Bronchus fibroblast of lung (primary cell): ENCODE measurements around the genes TAGLN2, IGSF8 and PEA15.

- RAMPAGE, long total RNA = no peak
Measured at GRCh38 chr1:159205142-159205883, 638 bp downstream of the ACKR1 start.

GRCh38 chr1:159557128-159557578 lies 21.3 kb upstream of the OR10J5 start:
- RAMPAGE, long total RNA = no peak

DNA sequence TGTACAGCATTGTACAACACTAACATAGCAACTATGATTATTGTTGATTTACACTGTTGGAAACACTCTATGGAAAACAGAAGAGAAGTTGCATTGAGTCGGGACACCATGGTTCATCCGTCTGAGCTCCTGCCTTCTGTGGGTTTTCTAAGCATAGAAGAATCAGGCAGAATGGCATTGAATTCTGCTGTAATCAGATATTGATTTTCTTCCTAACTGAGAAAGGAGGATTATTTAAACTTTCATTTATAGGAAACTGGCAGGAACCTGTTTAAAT lies 24.8 kb upstream of the DUSP23 start:
- RAMPAGE, long total RNA = no peak

GRCh38 chr1:159800021-159800788 lies 2.0 kb upstream of the FCRL6 start:
- RAMPAGE, long total RNA = no peak

GRCh38 chr1:159876605-159877007 lies 14.1 kb upstream of the VSIG8 start:
- RAMPAGE, long total RNA = no peak

DNA sequence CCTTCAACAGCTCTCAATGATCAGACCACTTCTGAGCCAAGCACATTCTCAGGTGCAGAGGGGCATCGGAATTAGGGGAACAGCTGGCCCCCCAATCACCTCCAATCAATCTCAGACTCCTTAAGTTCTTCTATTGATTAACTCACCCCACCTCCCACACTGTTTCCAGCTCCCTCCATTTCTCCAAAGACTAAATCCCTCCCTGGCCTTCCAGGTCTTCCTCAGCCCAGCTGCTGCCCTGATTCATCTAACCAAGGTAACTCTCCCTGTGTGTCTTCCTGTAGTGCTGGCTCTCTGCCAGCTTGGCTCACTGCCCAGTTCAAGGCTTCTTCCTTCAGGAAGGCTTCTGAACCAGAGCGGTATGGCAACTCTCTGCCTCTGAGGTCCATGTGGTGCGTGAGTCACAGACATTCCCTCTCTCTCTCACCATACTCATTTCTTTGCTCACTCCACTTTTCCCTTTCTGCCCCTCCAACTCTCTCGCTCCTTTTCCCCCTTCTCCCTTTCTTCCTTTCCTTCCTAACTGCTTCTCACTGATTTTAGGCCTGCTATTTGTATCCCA lies 18.1 kb downstream of the CFAP45 start:
- RAMPAGE, long total RNA = no peak

GRCh38 chr1:159913586-159914531 lies 11.4 kb downstream of the TAGLN2 start:
- RAMPAGE, long total RNA = no peak

DNA sequence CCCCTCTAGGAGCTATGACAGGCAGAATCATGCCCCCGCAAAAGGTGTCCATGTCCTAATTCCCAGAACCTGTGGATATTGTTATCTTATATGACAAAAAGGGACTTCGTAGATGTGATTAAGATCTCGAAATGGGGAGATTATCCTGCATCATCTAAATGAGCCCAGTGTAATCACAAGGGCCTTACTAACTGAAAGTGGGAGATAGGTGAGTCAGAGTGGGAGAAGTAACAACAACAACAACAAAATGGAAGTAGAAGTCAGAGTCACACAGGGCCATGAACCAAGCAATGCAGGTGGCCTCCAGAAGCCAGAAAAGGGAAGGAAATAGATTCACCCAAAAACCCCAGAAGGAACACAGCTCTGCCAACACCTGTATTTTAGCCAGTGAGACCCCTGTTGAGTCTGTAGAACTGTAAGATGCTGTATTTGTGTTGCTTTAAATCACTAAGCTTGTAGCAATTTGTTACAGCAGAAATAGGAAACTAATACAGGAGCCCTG lies 4.1 kb downstream of the TAGLN2 start:
- RAMPAGE, long total RNA = no peak

GRCh38 chr1:159924212-159924904 lies 949 bp downstream of the TAGLN2 start:
- RAMPAGE, long total RNA = no peak

GRCh38 chr1:159924905-159925555 lies at the start of gene TAGLN2:
TSS of gene TAGLN2 (minus strand) at chr1:159925507.
- RAMPAGE, long total RNA = start-site peak on the minus strand at chr1:159925473-159925541, 1,399 and 969 reads in 2 replicates

- RAMPAGE, long total RNA = no peak
Measured at GRCh38 chr1:159925556-159926424, 483 bp upstream of the TAGLN2 start.

GRCh38 chr1:159959439-159960032 lies 5.5 kb upstream of the SLAMF9 start:
- RAMPAGE, long total RNA = no peak

DNA sequence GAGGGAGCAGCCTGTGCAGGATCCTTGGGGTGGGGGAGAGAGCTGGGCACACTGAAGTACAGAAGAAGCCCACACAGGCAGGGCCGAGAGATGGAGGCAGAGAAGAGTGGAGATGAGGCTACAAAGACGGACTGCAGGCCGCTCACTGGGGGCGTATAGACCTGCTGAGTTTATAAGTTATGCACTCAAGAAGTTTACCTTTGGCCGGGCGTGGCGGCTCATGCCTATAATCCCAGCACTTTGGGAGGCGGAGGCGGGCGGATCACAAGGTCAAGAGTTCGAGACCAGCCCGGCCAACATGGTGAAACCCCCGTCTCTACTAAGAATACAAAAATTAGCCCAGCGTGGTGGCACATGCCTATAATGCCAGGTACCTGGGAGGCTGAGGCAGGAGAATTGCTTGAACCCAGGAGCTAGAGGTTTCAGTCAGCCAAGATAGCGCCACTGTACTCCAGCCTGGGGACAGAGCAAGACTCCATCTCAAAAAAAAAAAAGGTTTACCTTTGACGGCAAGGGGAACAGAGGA lies 7.7 kb upstream of the SLAMF9 start:
- RAMPAGE, long total RNA = no peak

DNA sequence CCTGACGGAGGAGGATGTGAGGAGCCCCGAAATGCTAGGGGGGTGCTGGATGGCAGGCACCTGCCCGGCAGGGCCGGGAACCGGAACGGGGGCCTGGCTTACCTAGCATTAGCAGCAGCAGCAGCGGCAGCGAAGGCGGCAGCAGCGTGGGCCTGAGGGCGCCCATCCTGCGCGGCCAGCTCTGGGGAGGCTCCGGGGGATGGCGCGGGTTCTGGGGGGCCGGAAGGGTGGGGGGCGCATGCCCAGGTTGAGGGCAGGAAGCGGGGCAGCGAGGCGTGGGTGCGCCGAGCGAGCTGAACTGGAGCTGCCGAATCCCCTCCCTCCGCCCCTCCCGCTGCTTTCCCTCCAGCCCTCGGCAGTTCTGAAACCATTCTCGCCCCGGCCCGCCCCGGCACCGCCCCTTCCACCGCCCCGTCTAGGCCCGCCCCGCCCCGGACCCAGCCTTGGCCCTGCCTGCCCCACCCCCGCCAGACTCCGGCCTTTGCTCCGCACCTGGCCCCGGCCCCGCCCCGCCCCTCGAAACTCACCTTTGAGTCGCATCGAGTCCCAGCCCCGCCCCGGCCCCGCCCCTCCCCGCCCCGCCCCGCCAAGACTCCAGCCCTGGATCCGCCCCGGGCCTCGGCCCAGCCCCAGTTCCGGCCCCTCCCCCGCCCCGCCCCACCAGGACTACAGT lies at the start of gene IGSF8:
TSS of gene IGSF8 (minus strand) at position 313 of the 673 bp plus-strand sequence.
- RAMPAGE, long total RNA = no peak

GRCh38 chr1:160204936-160205632 lies at the start of gene PEA15:
TSS of gene PEA15 (plus strand) at chr1:160205384.
- RAMPAGE, long total RNA = no peak

- RAMPAGE, long total RNA = no peak
Measured at GRCh38 chr1:160215795-160216904, 11.0 kb downstream of the PEA15 start.

DNA sequence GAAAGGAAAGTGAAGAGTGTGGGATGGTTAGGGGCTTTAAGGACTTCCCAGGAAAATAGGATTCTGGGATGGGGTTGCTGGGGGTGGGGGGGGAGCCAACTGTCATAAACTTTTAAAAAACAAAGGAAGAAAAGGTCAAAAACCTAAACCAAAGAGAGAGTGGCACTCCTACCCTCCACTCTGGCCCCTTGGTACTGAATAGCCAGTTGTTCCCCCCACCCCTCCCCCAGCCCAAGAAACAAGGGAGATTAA lies 11.8 kb downstream of the PEA15 start:
- RAMPAGE, long total RNA = no peak

GRCh38 chr1:160420668-160421260 lies 20.4 kb downstream of the VANGL2 start:
- RAMPAGE, long total RNA = no peak

DNA sequence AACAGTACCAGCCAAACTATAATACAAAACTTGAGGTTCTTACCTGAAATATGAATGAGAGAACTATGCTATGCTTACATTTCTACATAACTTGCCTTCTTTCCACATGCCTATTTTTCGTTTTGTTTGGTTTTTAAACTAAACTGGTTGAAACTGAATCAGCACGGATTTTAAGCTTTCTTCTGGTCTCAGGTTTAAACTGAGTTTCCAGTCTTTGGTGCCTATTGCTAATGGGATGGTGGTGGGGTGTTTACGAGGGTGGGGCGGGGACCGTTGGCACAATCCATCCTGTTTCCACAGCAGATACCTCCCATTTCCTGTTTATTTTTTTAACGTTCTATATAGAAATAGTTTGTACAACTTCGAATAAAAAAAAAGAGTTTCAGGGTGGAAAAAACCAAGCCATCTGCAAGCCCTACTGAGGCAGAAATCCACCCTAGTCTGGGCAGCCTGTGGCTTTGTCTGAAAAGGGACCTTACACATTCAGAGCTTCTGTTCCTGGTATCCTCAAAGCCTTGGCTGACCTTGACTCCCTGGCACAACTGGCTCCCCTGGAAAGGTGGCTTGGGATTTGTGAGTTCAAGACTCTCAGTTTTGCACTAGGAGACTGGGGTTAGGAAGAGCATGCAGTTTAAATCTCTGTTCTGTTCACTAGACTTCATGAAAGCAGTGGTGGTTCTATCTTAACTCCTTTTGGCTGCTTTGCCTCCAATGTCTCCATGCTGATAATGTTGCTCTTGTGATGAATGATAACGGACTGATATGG lies 46.6 kb downstream of the VANGL2 start:
- RAMPAGE, long total RNA = no peak

DNA sequence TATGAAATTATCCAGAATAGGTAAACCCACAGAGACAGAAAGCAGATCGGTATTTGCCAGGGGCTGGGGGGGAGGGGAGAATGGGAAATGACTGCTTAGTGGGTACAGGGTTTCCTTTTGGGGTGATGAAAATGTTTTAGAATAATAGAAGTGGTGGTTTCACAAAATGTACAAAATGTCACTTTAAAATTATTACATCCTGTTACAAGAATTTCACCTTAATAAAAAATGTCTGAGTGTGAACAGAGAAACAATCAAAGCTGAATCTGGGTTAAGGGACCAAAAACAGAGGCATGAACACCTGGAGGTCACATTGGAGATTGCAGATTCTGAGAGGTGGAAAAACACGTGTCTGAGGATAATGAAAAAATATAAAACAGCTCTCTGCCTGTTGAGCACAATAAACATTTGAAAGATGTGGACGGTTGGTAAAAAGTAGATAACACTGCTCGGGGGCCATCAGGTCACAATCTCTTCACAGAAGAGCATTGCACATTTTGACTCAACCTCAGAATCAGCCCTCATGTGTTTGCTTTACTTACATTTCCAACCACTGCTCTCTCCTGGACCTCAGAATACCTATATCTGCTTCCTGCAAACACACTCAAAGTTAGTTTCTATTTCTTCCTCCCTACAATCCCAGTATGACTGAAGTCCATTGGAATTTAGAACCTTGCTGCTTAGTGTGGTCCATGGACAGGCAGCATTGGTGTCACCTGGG lies 3.2 kb downstream of the SLAMF6 start:
- RAMPAGE, long total RNA = no peak